AG08470 (cell line): ENCODE measurements around a stretch of chr14.

DNA sequence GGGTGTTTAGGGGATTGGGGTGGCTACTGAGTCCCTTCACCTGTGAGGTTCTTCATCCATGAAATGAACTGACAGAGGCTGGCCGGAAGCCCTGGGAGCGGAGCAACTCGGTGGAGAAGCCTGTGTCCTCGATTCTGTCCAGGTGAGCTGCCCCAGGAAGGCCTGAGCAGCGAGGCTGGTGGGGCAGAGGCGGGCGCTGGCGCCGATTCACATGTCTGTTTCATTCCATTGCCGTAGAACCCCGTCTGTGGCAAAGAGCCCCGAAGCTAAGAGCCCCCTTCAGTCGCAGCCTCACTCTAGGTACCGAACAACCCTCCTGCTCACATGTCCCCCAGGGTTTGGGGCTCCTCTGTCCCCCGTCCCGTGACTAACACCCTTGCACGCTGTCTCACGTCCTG is 21.9 kb downstream of the DEGS2 start:
- RRBS: no CpG with 5 or more reads among the region's 18 CpGs

DNA sequence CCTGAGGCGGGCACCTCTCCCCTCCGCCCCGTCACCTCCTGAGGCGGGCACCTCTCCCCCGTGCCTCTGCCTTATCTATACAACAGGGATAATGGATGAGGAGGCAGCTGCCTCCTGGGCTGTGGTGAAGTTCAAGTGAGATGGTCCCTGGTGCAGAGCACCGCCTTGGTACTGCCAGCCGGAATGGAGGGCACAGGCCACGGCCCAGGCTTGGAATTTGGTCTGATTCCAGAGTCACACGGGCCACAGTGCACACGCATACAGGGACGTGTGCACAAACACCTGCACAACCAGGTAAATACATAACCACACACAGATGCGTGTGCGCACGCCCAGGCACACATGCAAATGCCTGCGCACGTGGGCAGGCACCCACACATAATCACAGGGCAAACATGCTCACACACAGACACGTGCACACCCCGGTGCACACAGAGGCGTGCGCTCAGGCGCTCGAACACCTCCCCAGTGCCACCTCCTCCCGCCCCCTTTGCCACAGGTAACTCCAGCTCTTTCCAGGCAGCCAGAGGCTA is 11.5 kb downstream of the DEGS2 start:
- RRBS: no CpG with 5 or more reads among the region's 23 CpGs

DNA sequence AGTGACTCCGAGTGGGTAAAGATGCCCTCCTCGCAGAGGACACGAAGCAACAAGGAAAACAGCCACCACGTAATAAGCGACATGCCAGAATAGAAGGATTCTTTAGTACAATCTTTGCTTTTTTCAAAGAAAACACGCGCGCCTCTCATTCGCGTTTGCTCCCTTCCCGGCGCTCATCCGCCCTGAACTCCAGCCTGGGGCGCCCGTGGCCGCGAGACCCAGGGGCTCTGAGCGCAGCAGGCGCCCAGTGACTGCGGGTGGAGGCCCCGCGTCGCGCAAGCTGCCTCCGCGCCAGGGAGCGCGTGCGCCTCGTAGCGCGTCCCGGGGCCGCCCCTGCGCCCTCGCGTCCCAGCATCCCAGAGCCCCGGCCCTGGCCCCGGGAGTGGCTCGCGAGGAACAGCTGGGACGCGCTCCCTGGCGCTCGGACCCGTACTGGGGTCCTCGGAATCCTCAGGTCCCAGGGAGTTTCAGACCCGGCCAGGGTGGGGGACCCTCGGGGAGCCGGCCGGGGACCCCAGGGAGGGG is 535 bp downstream of the DEGS2 start:
- RRBS: 3% methylated on average over 13 of the region's 51 CpGs

- RRBS: no CpG with 5 or more reads among the region's 20 CpGs
These were observed 2.8 kb downstream of the SLC25A29 start for GRCh38 chr14:100303096-100304275.

DNA sequence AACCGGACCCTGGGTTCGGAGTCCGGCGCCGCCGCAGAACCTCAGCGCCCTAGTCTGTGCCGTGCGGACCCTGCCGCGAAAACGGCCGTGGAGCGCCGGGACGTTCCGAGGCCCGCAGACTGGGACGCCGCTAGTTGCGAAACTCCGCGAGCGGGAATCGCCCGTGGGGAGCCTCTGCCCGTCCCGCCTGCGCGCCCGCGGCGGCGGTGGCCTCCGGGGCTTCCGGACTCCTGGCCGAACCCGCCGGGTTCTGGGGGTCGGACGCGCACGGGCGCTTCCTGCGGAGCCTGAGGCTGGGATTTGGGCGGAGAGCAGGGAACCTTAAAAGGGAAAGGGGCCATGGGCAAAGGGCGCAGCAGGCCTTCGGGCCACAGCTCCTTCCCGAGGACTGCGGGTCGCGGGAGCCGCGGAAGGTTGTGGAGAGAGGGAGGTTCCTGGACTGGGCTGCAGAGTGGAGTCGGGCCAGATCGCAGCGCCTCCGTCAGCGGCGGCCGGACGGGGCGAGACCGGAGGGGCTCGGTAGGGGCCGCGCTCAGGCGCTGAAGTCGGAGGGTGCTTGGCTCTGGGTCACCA is 631 bp upstream of the SLC25A29 start:
- RRBS: 2% methylated on average over 25 of the region's 69 CpGs

DNA sequence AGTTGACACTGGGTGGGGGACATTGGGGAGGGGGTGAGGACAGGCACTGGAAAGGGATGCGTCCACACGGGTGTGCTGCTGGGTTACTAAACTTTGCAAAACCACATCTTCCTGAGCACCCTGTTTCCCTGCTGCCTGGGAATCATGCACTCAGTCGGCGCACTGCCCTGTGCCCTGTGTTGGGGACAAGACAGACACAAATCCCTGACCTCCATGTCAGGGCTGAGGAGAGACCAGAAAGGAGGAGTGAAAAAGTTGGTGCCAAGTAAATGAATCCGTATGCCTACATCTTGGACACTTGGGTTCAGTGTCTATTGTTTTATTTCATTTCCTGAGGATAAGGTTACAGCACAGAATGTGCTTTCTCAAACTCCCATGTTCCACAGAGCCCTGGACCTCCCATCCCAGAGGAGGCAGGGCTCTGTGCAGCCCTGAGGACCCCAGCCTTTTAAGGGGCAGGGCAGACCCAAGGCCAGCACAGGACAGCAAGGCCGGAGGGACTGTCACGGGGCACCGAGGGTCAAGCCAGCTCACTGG is 3.0 kb upstream of the SLC25A29 start:
- RRBS: no CpG with 5 or more reads among the region's 8 CpGs

GRCh38 chr14:100312082-100312582 is 5.9 kb upstream of the SLC25A29 start:
- RRBS: no CpG with 5 or more reads among the region's 14 CpGs

- RRBS: 86% methylated on average over 12 of the region's 46 CpGs
These were observed 5.7 kb downstream of the SLC25A47 start for GRCh38 chr14:100328597-100329553.

DNA sequence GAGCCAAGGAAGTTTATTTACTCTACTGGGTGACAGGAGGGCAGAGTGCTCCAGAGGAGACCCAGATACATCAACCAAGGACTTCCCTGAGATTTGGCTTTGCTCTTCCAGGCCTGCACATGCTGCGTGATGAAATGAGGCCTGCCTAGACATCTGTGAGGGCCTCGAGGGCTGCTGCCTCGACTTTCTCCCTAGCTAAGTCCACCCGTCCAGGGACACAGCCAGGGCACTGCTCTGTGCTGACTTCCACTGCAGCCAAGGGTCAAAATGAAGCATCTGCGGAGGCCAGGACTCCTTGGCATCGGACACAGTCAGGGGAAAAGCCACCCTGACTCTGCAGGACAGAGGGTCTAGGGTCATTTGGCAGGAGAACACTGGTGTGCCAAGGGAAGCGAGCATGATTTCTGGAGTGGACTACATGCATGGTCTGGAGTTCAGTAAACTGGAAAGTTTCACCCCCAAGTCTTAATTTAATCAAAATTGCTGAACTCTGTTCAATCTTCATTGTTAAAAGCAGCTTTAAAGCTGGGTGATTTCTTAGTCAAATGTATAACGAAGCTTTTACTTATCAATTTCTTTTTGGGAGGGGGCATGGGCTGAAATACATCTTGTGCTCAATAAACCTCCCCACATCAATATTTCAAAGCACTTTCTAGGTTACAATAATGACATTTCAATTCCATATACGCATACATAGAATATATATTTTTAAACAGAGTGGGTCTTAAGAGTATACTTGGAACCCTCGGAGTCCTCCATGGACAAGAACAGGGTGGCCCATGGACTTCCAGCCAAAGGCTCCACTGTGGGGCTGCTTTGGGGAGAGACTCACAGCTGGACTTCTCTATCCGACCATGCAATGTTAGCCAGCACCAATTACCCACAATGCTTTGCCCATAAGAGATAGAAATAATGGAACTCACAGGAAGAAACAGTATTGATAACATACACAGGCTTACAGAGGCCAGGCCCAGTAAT is 10.9 kb downstream of the SLC25A47 start:
- RRBS: no CpG with 5 or more reads among the region's 11 CpGs

- RRBS: 85% methylated on average over 4 of the region's 16 CpGs
These were observed 14.9 kb downstream of the WDR25 start for GRCh38 chr14:100391126-100391705.

DNA sequence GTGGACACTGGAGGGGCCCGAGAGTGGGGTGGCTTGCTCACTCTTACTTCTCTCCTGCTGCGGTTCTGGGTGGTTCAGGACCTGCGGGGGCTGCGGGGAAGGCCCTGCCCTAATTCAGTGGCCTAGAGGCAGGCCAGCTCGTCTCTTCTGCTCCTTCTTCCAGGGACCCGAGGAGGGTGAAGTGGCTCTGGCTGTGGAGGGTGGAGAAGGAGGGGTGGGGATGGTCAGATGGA is 87.1 kb downstream of the BEGAIN start:
- RRBS: no CpG with 5 or more reads among the region's 6 CpGs

GRCh38 chr14:100553589-100554702 is 33.3 kb downstream of the BEGAIN start:
- RRBS: 39% methylated on average over 4 of the region's 27 CpGs

GRCh38 chr14:100558130-100559020 is 28.8 kb downstream of the BEGAIN start:
- RRBS: 80% methylated on average over 3 of the region's 20 CpGs

GRCh38 chr14:100654682-100655053 is 67.5 kb upstream of the BEGAIN start:
- RRBS: 27% methylated on average over 18 of the region's 30 CpGs

- RRBS: no CpG with 5 or more reads among the region's 6 CpGs
These were observed 63.9 kb upstream of the DLK1 start for GRCh38 chr14:100662658-100663386.

DNA sequence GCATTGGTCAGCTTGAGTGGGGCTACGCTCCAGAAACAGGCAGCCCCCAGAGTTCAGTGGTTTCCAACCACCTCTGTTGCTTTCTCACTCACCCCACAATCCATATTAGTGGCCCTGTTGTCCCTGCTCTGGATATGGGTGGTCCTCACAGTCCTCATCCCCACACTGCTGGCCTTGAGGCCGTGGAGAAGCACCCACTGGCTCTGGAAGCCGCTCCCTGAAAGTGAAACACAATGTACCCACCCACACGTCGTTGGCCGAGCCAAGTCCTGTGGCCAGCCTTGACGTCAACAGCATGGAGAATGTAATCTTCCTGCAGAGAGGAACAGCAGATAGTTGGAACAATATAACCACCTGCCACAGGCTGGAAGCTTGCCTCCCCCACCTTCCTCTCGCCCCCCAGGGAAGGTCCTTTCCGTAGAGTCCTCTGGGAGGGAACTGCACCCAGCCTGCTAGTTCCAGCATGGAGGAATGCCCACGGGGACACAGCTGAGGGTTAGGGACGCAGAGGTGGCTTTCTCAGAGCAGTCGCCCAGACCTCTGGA is 351.9 kb upstream of the RTL1 start:
- RRBS: no CpG with 5 or more reads among the region's 12 CpGs

DNA sequence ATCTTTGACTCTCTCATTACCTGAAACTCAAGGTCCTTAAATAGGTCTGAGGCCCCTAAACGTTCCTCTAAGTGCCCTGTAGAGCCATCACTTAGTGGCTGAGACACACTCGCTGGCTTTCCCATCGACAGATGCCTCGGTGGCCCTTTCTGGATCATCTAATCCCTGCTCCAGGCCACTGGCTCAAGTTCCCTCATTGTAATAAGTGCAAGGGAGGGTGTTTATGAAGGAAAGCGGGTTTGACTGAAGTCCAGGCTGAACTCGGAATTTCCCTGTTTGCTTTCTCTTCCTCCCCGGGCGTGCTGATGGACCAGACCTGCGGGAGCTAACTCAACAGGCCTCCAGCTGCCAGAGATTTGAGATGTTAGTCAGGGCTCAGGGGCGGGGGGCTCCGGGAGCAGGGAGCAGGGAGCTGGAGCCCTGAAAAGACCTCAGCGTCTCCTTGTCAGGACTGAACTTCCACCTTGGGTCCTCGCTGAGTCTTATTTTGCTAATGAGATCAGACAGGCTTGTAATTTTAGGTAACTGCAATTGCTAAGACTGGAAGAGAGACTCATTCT is 280.9 kb upstream of the PPP2R5C start:
- RRBS: 33% methylated on average over 5 of the region's 13 CpGs

DNA sequence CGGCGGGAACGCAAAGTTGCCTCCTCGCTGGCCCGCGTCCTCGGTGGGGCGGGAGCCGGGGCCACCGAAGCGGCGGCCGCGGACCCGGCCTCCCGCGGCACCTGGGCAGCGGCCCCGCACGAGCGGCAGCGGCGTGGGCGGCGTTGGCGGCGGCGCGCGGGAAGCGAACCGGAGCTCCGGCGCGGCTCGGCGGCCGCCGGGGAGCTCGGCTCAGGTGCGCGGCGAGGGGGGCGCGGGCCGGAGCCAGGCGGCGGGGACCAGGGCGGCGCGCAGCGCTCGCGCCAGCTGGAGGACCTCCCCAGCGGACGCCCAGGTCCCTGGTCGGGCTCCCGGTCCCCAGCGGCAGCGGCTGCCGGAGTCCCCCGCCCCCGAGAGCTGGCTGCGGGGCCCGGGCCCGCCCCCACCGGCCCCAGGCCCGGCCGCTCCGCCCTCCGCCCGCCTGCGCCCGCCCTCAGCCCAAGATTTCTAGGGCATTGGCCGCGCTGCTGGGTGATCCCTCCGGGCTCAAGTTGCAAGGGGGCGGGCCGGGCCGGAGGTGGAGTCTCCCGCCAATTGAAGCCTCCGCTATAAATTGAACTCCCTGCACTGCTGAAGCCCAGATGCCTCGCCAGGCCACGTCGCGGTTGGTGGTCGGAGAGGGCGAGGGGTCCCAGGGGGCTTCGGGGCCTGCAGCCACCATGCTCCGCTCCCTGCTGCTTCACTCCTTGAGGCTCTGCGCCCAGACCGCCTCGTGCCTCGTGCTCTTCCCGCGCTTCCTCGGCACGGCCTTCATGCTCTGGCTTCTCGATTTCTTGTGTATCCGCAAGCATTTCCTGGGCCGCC is 200.4 kb upstream of the PPP2R5C start:
- RRBS: 7% methylated on average over 53 of the region's 101 CpGs

- RRBS: no CpG with 5 or more reads among the region's 24 CpGs
These were observed 177.0 kb upstream of the PPP2R5C start for GRCh38 chr14:101584547-101584887.

DNA sequence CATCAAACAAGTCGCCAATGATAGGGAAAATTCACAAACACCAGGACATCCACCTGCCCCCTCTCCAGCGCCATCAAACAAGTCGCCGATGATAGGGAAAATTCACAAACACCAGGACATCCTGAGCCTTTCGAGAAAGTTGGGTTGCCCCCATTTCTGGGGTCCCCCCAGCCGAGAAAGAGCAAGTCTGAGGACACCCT is 162.4 kb upstream of the PPP2R5C start:
- RRBS: no CpG with 5 or more reads among the region's 6 CpGs